LUHMES (cell line): ENCODE measurements around the genes CDC6, CCR7, KRT40, KRTAP2-1, KRTAP4-8 and KRT34.

DNA sequence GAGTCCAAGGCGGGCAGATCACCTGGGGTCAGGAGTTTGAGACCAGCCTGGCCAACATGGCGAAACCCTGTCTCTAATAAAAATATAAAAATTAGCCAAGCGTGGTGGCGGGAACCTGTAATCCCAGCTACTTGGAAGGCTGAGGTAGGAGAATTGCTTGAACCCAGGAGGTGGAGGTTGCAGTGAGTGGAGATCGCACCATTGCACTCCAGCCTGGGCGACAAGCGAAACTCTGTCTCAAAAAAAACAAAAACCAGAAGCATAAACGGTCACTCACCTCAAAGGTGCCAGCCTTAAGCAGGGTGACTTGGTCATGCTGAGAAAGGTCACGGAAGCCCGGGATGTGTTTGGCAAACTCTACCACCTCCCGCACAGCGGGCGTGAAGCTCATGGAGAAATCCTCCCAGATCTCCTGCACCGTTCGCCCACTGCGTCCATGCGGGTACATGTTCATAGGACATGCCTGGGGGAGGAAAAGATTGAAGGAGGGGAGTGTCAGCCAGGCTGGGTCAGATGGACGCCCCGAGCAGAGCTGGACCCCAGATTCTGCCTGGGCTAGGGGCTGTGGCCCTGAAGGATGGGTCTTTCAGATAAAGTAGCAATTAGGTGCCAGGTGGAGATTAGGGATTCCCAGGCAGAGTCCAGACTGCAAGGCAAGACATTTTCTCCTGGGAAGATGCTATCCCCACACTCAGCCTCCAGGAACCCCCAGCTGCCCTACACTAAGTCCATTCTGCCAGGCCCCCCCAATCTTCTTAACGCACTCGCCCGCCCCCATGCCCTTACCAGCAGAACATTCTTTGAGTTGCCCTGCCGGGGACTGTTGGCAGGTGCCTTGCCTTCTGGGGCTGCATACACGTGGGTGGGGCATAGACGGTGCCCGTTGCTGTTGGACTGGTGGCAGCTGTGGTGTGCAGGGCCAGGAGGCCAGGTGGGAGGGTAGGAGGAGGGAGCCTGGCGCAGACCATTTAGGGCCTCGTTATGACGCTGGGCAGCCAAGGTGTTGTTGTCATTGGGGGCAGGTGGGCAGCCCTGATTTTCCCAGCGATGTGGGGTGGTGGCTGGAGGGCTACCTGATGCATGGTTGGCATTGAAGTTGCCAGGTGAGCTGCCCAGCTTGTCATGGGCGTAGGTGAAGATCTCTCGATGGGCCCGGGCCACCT is 5.3 kb downstream of the NR1D1 start:
- PRO-cap, result no peak

DNA sequence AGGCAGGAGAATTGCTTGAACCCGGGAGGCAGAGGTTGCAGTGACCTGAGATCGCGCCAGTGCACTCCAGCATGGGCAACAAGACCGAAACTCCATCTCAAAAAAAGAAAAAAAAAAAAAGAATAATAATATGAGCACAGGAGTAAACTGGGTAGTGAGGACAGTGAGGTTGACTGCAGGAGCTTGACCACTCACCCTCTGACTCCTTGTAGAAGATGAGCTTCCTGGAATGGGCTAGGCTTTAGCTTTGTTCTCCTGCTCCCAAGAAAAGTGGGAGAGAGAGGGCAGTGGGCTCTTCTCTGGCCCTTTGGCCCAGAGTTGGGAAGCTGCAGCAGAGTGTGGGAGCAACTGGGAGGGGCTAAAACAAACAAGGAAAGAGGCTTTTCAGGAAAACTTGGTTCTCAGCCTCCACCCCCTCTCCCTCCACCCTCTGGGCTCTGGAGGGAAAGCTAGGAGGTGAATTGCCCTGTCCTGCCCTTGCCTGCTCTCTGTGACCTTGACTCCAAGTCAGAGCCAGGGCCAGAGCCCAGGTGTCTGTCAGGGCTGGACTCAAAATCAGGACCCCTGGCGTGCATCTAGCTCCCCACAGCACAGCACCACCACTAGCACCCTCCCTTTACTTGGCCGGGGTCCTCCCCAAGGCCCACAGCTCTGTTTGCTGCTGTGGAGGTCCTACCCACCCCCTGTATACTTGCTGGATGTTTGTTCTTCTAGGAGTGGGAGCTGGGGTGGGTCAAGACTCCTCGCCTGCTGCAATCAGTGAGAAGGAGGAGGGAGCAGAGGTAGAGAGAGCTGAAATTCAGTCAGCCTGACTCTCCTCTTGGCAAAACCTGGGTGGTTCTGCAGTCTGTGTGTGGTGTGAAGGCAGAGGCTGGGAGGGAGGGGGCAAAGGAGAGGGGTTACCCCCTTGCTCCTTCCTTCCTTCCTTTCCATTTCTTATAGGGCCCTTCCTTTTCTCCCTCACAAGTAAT is 2.7 kb upstream of the NR1D1 start:
- PRO-cap, result no peak

DNA sequence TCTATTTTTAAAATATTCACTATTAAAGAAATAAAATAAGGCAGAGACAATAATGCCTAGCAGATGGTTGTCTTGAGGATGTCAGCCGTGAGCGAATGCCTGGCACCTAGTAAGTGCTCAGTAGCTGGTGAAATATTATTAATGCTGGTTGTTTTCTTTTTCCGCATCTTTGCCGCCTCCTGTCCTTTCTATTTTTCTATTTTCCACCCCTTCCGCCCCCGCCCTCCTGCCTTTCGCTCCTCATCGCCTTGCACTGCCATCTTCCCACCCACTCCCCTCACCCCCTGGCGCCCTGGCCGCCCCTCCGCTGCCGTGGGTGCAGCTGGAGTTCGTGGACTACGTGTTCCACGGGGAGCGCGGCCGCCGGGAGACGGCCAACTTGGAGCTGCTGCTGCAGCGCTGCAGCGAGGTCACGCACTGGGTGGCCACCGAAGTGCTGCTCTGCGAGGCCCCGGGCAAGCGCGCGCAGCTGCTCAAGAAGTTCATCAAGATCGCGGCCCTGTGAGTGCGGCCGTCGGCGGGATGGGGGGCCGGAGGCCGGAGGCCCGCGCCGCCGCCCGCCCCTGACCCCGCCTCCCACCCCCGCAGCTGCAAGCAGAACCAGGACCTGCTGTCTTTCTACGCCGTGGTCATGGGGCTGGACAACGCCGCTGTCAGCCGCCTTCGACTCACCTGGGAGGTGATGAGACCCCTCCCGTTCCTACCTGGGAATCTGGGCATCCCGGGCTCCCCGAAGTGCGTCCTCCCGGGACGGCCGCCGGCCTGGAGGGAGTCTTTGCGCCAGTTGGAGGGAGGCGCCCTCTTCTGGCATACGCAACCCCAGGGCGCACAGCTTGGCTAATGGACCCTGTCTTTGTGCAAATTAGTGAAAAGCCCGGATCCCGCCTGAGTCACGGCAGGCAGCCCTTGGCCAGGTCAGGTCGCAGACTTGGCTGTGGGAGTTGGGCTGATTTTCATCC is 14.0 kb downstream of the RAPGEFL1 start:
- PRO-cap, result bidirectional peak, plus-strand start at position 888 of the sequence, minus-strand start at position 769 of the sequence

DNA sequence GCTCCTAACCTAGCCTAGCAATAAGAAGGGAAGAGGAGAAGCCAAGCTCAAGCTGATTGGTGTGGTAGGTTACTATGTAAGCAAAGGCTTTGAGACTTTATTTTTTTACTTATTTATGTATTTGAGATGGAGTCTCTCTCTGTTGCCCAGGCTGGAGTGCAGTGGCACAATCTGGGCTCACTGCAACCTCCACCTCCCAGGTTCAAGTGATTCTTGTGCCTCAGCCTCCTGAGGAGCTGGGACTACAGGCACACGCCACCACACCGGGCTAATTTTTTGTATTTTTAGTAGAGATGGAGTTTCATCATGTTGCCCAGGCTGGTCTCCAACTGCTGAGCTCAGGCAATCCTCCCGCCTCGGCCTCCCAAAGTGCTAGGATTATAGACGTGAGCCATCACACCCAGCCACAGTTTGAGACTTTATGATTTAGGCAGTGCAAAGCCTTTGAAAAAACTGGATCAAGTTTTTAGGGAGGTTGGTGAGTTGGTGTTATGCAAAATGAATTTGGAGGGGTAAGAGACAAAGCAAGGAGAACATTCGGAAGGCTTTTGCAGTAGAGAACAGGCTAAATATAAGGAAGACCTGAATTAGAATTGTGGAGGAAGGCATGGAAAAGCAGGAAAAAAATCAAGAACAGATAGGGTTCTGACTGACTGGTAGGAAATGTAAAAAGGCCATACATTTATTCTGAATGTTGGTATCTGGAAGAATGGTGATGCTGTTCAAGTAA is 14.6 kb upstream of the CDC6 start:
- PRO-cap, result no peak

DNA sequence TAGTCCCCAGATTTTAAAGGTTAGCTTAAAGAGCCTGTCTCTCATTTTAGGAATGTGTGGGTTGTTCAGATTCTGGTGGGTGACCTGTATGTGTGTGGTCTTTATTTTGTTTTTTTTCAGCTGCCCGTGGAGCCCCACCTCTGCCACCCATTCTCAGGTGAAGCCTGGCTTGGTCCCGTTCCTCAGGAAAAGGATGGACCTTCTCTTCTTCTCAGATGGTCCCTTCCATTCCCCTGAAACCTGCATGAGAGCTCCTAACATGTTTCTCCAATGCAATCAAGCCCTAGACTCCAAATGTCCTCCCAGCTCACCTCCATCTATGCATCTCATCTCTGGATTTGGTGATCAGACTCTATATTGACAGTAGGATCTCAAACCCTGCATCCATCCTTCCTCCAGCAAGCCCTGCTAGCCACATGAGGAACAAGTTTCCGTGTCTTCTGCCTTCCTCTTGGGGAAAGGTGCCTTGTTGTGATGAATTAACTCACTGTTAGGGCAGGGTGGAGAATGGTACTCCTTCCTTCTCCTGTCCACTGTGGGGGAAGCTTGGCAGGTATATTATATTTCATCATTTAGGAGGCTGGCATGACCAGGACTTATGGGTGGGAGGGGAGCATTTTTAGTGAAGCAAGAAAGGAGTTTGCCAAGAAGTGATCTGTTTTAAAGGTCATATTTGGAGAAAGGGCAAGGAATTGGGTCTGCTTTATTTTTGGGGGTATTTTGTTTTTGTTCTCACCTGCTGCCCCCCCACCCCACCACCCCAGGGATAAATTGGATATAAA is 9.4 kb upstream of the CDC6 start:
- PRO-cap, result no peak

GRCh38 chr17:40286985-40288031 is at the start of gene CDC6:
Gene CDC6 (plus strand): TSS chr17:40287879.
- PRO-cap, result unidirectional peak, plus-strand start at chr17:40287878

DNA sequence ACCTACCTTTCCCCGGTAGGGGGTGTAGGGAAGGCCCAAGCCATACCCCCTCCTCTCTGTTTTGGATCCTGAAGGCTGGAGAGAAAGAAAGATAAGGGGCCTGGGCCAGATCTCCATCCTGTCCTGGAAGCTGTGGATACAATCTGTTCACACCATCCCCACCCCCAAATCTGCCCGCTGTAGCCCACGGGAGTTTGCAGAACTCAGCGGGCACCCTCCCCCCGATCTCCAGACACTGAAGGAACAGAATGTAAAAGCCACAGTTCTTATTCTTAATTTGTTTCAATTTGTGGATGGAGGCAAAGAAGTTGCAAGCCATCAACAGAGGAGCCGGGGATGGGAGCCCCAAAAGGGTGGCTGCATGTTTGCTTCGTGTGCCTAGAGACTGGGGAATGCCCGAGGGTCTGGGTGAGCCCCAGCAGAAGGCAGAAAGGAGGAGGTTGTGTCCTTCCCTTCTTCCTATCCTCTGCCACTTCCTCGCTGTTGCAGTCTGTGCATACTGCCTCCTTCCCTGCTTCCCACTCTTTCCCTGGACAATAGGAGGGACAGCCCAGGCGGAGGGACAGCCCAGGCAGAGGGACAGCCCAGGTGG is 27.1 kb downstream of the GJD3 start:
- PRO-cap, result no peak

DNA sequence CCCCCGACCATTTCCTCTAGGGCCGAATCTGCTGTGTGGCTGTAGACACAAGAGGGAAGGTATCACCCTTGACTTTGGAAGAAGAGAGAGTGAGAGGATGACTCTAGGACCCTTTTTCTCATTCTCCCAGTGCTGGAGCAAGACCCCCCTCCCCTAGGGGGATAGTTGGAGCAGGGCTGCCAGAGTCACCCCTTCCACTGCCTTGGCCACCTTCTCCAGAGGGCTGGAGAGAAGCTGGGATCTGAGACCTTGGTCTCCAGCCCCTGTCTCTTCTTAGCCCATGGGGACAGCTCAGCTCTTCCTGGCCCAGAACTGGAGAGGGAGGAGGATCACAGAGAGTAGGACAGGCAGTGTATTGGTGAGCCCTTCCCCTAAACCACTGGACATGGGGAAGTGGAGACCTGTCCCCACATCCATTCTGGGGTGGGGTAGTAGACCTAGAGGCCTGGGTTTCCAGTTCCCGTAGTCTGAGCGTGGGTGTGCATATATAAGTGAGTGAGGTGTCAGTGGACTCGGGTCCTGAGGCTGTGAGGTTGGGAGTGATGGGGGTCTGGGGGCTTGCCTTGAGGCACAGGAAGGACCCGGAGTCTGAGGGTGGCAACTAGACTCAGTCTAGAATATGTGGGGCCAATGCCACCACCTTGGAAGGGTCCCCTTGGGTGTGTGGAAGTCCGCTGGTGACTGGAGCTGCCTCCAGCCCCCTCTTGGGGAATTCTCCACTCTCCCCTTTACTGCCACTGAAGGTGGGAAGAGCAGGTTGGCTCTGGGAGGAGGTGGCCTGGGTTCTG is 20.1 kb downstream of the GJD3 start:
- PRO-cap, result no peak

GRCh38 chr17:40418089-40418698 is 498 bp upstream of the TOP2A start:
- PRO-cap, result bidirectional peak, plus-strand start at chr17:40418188, minus-strand start at chr17:40417896; bidirectional peak, plus-strand start at chr17:40418506, minus-strand start at chr17:40418405

GRCh38 chr17:40528797-40529329 is 27.4 kb upstream of the TNS4 start:
- PRO-cap, result no peak

DNA sequence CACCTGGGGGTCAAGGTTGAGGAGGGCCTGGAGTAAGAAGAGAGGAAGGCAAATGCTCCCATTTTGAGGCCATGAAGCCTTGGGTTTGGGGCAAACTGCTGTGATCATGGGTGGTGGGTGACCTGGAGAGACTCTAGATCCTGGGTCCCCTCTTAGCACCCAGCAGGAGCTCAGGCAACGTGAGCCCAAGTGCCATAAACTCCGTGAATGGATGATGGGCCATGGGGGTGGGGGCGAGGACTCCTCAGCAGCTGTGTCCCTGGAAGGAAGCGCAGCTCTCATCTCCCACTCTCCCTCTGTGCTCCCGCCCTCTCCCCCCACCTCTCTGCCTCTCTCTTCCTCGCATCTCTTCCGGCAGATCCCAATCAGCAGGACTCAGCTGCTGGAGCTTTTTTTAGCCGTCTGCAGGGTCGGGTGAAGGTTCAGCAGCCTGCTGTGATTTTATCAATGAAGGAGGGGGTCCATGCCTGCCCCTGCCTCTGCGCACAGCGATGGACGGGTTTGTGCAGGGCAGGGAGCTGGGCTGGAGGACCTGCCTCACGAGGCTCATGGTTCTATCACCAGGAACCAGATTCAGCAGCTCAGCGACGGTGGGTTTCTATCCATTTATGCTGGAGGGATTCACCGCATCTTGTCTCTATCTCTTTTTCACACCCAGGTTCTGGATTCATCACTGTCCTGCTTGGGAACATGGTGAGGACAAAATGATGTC is 8.3 kb downstream of the CCR7 start:
- PRO-cap, result bidirectional peak, plus-strand start at position 485 of the sequence, minus-strand start at position 210 of the sequence

DNA sequence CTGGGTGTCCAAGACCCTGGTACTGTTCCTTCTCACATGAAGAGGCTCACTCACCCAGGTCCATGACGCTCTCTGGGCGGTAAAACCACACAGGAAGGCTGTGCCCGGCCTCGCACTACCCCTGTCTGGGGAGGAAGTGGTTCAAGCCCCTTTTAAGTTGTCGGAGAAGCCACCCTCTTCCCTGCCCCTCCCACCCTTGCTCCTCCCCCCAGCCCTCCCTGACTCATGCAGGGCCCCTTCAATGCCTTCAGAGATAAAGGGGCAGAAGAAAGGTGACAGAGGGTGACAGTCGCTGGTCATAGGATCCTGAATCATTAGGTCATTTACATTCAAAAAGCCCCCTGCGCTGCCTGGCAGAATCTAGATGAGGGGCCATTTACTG is at the start of gene CCR7:
CCR7 (minus strand) TSS at position 127 of the 382 bp plus-strand sequence.
- PRO-cap, result no peak

GRCh38 chr17:40820952-40821299 is 1.5 kb downstream of the KRT10 start:
- PRO-cap, result no peak

DNA sequence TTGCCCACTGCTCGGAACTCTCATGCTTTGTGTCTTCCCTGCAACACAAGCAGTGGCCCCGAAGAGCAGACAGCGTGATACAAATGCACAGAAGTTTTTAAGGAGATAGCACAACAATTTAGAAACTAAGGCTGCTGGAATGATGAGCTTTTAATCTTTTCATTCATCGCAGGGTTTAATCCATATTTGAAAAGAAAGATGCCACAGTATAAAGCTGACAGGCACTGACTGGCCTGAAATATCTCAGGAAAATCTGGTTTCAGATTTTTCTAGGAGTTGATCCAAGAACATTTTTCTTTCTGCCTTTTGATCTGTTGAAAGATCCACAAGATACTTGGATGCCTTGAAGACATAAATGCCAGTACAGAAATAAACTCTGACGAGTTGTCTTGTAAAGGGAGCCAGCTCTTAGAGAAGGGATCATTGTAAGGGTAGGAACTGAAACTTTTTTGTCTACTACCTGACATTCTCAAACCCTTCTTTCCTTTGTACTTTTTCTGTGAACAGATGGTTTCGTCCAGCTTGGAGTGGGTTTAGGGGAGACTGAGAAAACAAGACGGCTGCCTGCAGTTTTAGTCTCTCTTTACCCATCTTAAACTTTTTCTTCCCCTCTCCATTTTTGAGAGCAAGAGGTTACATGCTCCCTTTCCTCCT is 25.4 kb upstream of the KRT20 start:
- PRO-cap, result no peak

DNA sequence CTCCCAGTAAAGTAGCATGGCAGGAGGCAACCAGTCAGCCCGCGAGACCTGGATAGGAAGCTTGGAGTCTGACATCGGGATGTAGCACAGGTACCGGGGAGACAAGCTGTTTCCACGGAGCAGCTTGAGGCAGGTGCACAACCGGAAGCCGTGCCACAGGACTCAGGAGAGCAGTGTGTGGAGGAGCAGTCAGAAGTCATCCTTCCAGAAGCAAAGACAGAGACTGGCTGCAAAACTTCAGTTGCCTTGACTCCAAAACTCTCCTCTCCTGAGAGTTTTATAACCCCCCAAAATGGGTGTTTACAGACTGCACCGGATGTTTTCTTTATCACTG is at the start of gene KRT40:
KRT40 (minus strand) TSS at position 253 of the 334 bp plus-strand sequence.
- PRO-cap, result no peak

DNA sequence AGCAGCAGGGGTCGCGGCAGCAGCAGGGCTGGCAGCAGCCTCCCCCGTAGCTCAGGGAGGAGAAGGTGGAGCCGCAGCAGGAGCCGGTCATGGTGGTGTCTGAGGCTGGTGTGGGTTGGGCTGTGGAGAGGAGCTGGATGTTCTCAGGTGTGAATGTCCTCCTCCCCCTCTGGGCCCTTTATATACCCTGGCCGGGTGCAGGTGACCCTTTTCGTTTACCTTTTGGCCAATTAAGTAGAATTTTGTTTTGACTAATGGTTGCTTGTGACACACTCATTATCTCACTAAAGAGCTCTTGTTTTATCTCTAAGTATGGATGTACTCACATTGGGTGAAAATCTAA is at the start of gene KRTAP2-1:
KRTAP2-1 (minus strand) TSS at position 140 of the 343 bp plus-strand sequence.
- PRO-cap, result no peak

GRCh38 chr17:41098023-41098222 is at the start of gene KRTAP4-8:
Gene KRTAP4-8 (minus strand): TSS chr17:41098142.
- PRO-cap, result no peak

DNA sequence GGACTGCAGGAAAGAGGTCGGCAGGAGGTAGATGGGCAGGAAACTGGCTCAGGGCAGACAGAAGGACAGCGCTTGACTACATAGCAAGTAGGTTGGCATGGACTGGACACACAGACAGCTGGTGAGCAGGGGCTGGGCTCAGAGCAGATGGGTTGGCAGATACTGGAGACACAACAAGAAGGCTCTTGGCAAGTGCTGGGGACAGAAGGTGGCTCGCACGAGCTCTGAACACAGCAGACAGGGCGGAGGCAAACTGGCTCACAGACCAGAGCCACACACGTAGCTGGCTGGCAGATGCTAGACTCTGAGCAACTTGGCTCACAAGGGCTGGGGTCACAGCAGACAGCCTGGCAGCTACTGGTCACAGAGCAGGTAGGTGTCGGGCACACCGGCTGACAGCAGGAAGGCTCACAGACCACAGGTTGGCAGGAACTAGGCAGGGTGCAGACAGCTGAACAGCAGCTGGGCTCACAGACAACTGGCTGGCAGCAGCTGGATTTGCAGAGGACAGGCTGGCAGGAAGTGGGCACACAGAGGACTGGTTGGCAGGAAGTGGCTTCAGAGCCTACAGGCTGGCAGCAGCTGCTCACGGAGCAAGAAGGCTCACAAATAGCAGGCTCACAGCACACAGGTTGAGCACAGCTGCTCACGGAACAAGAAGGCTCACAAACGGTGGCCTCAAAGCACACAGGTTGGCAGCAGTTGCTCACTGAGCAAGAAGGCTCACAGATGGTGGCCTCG is 767 bp downstream of the KRTAP16-1 start:
- PRO-cap, result no peak

- PRO-cap, result no peak
Observed at GRCh38 chr17:41382194-41382595, at the start of gene KRT34. Gene KRT34 (minus strand): TSS chr17:41382306.

GRCh38 chr17:41498086-41498637 is 7.2 kb downstream of the KRT13 start:
- PRO-cap, result no peak